ENCODE results near the genes OAS2 and SLC8B1.

DNA sequence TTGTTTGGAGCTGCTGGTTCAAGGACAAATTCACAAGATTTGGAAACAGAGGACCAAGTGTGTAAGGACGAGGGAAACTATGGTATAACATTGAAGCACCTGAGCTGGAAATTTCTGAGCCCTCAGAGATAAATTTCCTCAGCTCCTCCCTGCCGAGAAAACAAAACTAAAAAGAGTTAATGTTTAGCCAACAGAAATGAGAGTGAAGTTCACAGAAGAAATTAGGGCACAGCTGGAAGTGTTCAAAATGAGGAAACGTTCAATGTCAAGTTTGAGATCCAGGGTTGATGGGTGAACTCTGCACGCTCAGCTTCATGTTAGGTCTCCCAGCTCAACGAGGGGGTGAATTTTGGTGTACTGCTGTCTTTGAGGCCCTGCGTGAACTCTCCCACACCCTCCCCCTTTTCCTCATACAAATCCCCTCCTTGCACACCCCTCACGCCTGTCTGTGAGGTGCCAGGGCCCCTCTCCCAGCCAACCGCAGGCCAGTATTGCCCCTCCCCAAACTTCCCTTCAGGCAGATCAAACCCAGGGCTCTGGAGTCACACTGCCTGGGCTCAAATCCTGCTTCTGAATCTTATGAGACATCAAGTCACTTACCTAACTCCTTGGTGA is 13.3 kb upstream of the OAS3 start:
- PRO-cap, 2 experiments: no peak in any of the 2 experiments
- RAMPAGE, long total RNA, 4 experiments: no peak in any of the 4 experiments

- PRO-cap, 2 experiments: peak in 2 of 2 experiments; most common plus-strand start chr12:112978519 (in 2); most common minus-strand start chr12:112978275 (in 1)
- RAMPAGE, long total RNA, 4 experiments: start-site peak on the plus strand in 3 of 4 experiments, at chr12:112978464-112978602 at its widest, 13 to 32 reads per replicate
Measured at GRCh38 chr12:112977814-112978945, at the start of gene OAS2. OAS2 (plus strand) TSS chr12:112978519.

DNA sequence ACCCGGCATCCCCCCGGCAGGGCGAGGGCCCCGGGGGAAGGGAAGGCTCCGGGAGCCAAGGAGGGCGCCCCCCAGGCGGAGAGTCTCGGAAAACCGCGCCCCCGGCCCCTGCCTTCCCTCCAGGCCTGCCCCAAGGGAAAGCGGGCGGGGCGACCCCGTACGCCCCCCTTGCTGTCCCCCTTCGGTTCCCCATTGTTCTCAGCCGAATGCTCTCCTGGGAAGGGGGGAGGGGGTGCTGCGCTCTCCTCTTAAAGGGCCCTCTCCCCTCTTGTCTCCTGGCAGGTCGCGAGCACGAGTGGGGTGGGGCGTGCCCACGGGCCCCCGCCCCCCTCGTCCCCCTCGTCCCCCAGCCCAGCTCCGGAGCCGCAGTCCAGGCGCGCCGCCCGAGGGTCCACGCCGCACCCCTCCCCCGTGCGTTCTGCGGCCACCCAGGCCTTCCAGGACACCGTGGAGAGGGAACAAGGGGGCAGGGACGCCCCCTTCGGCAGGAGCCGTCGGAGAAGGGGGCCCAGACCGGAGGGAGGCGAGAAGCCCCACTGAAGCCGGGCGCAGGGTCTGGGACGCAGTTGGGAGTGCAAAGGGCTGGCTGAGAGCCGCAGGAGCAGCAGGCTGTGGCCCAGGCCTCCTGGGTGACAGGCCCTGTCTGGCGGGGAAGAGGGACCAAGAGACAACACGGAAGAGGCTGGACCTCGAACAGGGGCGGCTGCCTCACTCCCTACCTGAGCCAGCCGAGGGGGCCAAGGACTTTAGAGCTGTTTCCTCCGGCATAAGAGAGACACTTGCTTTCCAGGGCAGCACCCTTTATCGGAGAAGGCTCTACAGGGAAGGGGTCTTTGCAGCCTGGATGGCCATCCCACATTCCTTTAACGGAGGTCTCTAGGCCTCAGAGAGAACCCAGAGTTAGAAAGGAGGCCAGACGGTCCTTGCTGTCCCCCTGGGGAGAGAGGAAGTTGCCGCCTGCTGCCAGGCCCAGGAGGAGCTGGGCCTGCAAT is 933 bp downstream of the DTX1 start:
- PRO-cap, 2 experiments: no peak in any of the 2 experiments
- RAMPAGE, long total RNA, 4 experiments: no peak in any of the 4 experiments

DNA sequence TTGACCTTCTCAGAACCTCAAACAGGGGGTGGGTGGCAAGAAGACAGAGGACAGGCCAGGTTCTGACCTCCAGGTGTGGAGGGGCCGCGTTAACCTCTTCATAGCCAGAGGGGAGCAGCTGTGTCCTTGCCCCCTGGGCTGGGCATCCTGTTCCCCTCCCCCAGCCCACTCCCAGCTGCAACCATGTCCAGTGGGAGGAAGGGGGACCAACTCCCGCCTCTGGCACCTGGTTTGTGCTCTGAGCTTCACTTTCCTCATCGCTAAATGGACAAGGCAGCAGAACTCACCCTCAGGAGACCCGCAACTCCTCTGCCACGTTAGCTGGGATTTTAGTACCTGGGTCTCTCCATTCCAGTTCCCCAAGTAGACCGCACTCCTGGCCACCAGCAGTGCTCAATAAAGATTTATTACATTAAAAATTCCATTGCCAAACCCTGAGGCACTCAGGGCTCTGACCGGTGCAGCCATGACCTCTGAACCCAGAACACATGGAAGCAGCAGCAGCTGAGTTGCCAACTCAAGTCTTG is 8.6 kb downstream of the CFAP73 start:
- PRO-cap, 2 experiments: no peak in any of the 2 experiments
- RAMPAGE, long total RNA, 4 experiments: no peak in any of the 4 experiments

DNA sequence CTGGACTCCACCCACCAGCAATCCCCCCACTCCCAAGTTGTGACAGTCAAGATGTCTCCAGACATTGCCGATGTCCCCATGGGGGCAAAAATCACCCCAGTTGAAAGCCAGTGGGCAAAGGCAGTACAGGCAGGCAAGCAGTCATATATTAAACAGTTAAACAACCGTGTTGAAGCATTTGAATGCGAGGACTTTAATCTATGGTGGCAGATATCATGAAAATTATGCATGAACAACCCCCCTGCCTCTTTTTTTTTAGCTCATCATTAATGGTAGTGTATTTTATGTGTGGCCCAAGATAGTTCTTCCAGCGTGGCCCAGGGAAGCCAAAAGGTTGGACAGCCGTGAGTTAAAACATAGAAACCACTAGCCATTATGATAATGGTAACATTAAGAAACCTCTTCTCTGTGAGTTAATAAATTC is 1.2 kb downstream of the TPCN1 start:
- PRO-cap, 2 experiments: no peak in any of the 2 experiments
- RAMPAGE, long total RNA, 4 experiments: no peak in any of the 4 experiments

DNA sequence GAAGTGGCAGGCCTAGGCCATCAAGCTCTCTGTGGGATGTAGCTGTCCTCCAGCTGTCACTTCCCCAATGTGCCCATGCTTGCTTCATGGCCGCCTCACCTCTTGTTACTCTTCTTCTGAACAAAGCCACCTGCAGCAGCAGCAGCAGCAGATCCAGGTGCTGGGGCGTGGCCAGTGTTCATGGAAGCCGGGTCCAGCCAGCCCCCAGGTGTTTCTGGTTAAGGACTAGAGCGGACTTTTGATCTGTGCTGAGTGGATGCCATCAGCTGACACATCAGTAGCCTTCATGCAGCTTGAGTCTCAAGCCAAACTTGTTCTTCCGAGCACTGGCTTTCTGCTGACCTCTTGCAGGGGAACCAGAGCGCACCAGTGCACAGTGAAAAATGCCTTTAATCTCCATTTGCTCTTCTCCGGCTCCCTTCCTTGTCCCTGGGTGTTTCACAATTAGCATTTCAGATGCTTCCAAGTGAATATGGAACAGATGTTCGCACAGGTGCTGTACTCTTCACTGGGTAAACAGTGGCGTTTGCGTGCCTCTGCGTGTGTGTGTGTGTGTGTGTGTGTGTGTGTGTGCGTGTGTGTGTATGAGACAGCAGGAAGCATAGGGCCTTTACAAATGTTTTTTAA is 20.1 kb downstream of the TPCN1 start:
- PRO-cap, 2 experiments: no peak in any of the 2 experiments
- RAMPAGE, long total RNA, 4 experiments: no peak in any of the 4 experiments

DNA sequence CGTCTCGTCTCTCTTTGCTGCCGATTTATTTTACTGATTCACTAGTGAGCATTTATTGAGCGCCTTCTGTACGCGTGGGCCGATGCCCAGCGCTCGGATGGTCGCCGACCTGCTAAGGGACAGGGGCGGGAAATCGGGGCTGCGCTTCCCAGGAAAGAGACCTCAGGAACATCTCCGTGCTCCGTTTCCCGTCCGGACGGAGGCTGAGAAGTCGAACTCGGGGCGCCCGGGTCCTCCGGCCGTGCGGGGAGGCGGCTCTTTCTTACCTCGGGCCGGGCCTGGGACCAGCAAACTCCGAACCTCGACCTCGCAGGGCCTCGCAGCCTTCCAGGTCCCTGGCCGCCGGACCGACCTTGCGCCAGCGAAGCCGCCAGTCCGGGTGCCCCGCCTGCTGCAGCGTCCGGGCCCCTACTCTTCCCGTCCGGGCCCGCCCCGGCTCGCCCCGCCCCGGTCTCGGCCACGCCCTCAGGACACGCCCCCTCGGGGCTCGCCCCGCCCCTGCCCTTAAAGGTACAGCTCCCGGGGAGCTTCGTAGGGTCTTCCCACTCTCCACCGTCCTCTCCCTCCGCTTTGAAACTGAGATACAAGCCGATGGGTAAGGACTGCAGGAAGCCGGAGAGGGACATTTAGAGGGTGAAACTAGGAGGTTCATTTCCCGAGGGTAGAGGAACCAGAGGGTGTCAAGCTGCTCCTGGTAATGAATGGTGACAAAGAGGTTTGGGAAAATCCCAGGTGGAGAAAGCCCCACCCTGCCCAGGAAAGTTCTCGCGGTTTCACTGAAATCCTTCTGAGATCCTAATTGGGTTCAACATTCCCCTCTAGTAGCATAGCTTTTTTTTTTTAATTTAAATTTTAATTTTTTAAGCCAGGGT is at the start of gene SLC8B1:
TSS of gene SLC8B1 (minus strand) at position 383 of the 872 bp plus-strand sequence.
- PRO-cap, 2 experiments: peak in 2 of 2 experiments; most common minus-strand start position 381 of the sequence (in 1)
- RAMPAGE, long total RNA, 4 experiments: start-site peak on the minus strand in 3 of 4 experiments, centred at positions 374 to 390 of the sequence, 34 to 401 reads per replicate

- PRO-cap, 2 experiments: no peak in any of the 2 experiments
- RAMPAGE, long total RNA, 4 experiments: no peak in any of the 4 experiments
Measured at GRCh38 chr12:113360090-113360474, 1.7 kb downstream of the PLBD2 start.

GRCh38 chr12:113765932-113766565 is 200.1 kb downstream of the RBM19 start:
- PRO-cap, 2 experiments: no peak in any of the 2 experiments
- RAMPAGE, long total RNA, 4 experiments: no peak in any of the 4 experiments

DNA sequence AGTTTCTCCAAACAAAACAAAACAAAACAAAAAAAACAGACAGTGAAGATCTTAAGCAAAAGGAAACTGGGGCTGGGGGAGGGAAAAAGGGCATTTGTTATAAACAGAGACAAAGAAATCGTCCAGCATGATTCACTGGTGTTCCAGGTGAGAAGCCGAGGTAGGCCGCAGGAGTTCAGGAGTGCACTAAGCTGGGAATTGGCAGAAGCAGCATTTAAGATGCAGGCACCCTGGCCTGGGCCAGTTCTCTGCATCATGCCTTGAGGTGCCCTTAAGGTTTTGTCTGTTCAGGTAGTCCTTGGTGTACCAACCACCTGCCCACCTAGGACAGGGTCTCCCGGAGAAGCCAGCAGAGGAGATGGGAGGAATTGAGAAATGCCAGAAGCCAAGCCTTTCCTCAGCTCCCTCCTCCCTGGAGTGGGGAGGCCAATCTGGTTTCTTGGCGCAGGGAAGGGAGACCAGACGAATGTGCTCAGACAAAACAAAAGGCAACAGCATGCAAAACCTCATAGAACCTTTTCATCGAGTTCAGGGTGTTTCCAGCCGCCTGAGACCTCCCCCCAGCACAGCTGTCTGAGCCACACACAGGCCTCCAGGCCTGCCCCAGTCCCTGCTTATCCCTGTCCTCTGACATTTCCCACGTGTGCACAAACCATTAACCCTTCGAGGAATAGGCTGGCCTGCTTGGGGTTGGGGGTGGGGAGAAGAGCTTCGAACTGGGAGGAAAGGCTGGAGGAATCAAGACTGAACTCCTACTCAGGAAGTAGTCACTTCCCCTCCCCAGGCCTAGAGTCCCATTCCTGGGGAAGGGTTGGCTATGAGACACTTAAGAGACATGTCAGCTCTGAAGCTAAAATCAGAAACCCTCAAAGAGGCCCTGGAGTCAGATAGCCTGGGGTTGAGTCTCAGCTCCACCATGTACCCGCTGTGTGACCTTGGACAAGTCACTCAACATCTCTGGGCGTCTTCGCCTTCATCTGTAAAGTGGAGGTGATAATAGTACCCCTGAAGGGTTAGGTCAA is 10.8 kb downstream of the TBX3 start:
- PRO-cap, 2 experiments: peak in 1 of 2 experiments; most common plus-strand start position 797 of the sequence (in 1); most common minus-strand start position 505 of the sequence (in 1)
- RAMPAGE, long total RNA, 4 experiments: no peak in any of the 4 experiments

- PRO-cap, 2 experiments: no peak in any of the 2 experiments
- RAMPAGE, long total RNA, 4 experiments: start-site peak on the minus strand in 1 of 4 experiments, at chr12:114683719-114683728 at its widest, 21 reads per replicate
Measured at GRCh38 chr12:114683649-114683800, 450 bp downstream of the TBX3 start.

DNA sequence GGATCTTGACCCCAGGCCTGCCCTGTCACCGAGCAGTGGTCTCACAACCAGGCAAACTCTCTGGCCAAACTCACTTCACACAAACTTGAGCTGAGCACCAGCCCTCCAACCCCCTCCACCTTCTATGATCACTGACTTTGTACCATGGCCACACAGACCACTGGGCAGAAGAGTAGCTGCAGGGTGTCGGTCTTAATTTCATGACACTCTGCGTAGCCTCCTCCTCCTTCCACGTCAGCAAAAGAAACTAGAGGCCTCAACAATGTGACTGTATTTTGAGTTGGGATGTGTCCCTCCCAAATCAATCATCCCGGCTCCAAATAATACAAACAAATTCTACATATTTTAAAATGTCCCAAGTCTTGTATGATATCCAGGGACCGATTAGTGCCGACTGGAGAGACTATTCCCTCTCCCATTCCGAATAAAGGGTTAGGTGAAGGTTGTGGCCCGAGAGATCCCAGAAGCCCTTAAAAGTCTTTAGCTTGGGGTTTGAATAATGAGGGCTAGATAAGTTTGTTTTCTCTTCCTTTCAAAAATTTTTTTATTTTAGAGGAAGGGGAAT is 7.4 kb upstream of the TBX3 start:
- PRO-cap, 2 experiments: no peak in any of the 2 experiments
- RAMPAGE, long total RNA, 4 experiments: no peak in any of the 4 experiments

GRCh38 chr12:114738826-114739336 is 54.9 kb upstream of the TBX3 start:
- PRO-cap, 2 experiments: no peak in any of the 2 experiments
- RAMPAGE, long total RNA, 4 experiments: no peak in any of the 4 experiments

- PRO-cap, 2 experiments: no peak in any of the 2 experiments
- RAMPAGE, long total RNA, 4 experiments: no peak in any of the 4 experiments
Measured at GRCh38 chr12:114933356-114933710, 249.4 kb upstream of the TBX3 start.

GRCh38 chr12:115088454-115089065 is 404.6 kb upstream of the TBX3 start:
- PRO-cap, 2 experiments: no peak in any of the 2 experiments
- RAMPAGE, long total RNA, 4 experiments: no peak in any of the 4 experiments

- PRO-cap, 2 experiments: no peak in any of the 2 experiments
- RAMPAGE, long total RNA, 4 experiments: no peak in any of the 4 experiments
Measured at GRCh38 chr12:115089066-115089970, 405.3 kb upstream of the TBX3 start.

DNA sequence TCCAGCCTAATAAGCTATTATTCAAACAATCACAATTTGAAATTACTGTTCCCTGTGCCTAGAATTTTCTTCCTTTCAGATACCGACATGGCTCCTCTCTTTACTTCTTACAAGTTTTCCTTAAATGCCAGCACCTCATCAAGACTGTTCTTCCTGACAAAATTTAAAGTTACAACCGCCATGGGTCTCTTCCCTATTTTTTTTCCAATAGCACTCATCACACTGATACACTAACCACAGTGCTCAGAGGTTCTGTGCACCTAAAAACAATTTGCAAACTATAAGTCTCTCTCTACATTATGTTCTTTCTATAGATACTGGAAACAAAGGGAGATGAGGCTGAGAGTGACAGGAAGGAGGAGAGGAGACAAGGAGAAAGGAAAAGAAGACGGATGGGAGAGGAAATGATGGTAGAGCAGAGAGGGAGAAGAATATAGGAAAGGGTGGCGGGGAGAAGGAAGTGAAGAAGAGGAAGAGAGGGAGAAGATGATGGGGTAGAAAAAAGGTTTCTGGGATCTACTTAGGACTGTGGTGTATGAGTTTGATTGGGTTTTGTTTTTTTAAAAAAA is 244.9 kb downstream of the MED13L start:
- PRO-cap, 2 experiments: no peak in any of the 2 experiments
- RAMPAGE, long total RNA, 4 experiments: start-site peak on the minus strand in 1 of 4 experiments, centred at position 177 of the sequence, 19 reads per replicate

DNA sequence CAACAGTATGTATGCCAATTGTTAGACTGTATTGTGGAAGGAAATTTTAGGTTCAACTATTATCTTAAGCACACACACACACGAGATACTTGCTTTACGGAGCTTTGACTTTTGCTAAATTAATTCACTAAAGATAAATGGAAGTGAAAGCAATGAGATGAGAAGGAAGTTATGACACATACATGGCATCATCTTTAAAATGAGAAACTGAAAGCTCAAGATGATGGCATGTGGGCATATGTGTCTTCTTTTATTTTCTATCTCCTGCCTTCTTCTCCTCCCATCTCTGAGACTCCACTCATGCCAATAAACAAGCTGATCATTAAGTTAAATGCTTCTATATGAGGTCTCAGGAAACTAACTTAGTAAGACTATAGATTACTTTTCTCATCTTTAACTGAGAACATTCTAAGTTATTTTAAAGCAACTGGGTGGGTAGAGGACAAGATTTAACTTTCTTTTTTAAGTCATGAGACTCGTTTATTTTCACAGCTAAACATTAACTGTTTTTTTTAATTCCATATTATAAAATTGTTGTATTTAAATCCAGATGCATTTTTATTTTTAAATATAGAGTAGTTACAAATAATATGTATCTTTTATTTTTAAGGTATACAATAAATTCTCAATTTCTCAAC is 216.6 kb downstream of the MED13L start:
- PRO-cap, 2 experiments: no peak in any of the 2 experiments
- RAMPAGE, long total RNA, 4 experiments: no peak in any of the 4 experiments

DNA sequence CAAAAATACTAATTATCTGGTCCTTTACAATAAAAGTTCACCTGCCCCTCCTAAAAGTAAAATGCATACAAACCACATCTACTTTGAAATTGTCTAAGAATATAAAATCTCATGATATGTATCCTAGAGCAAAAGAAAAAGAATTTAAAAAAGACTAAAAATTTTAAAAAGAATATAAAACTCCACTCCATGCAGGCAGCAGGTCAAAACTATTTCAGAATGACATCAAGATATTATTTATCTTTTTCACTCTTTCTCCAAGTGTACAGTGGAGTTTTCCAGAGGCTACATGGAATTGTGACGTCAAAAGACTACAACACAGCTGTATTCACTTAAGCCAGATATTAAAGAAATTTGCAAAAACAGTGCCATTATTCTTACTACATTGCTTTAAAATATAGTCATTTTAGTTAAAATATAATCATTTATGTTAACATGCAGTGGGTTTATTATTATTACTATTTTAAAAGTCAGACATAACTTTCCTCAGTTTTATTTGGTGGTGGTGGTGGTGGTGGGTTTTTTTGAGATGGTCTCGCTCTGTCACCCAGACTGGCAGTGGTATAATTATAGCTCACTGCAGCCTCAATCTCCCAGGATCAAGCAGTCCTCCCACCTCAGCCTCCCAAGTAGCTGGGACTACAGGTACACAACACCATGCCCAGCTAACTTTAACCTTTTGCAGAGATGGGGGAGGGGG is 198.6 kb downstream of the MED13L start:
- PRO-cap, 2 experiments: no peak in any of the 2 experiments
- RAMPAGE, long total RNA, 4 experiments: no peak in any of the 4 experiments

DNA sequence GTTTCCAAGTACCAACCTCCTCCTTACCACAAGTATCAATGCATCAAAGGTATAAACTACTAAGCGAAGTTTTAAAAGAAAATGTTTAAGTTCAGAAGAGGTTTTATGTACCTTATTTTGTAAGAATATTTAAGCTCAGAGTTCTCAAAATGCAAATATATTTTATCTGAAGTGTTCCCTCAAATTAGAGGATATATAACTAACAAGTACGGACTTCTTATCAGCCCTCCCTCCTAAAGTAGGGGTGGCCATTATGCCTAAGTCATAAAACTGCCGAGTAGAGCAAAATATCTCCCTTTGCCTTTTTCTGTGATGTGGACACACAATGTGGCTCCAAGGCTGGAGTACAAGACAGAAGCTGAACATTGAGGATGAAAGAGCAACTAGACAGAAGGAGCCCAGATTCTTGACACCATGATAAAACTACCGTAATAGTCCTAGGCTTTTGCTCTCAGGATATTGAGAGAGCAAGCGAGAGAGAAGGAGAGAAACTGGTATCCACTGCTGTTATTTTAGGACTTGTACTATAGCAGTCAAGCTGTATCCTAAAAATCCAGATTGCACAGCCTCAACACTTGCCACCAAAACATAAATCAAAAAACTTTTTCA is 120.9 kb downstream of the MED13L start:
- PRO-cap, 2 experiments: no peak in any of the 2 experiments
- RAMPAGE, long total RNA, 4 experiments: no peak in any of the 4 experiments